Natural killer cell (primary cell): Measurements from ENCODE around the gene KY.

DNA sequence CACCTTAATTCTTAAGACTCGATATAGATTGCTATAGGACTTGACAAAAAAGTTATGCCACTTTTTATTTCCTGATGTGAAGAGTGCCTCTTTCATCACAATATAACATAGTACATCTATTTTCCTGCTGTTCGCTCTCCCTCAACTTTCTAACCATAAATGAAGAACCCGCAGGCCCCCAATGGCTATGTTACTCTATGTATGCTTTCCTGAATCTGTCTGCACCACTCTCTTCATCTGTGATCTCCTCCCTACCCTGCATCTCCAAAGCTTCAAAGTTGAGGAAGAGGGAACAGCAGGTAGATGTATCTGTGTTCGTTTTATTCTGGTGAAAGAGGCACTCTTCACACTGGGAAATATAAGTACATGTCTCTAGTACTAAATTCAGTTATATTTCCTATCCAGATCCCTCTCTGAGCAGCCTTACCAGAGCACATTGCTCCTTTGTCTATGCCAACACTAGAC lies 9.8 kb downstream of the MRPL3 start:
- PRO-cap, result no peak

GRCh38 chr3:132231699-132232062 lies 85.5 kb upstream of the ACP3 start:
- PRO-cap, result no peak

DNA sequence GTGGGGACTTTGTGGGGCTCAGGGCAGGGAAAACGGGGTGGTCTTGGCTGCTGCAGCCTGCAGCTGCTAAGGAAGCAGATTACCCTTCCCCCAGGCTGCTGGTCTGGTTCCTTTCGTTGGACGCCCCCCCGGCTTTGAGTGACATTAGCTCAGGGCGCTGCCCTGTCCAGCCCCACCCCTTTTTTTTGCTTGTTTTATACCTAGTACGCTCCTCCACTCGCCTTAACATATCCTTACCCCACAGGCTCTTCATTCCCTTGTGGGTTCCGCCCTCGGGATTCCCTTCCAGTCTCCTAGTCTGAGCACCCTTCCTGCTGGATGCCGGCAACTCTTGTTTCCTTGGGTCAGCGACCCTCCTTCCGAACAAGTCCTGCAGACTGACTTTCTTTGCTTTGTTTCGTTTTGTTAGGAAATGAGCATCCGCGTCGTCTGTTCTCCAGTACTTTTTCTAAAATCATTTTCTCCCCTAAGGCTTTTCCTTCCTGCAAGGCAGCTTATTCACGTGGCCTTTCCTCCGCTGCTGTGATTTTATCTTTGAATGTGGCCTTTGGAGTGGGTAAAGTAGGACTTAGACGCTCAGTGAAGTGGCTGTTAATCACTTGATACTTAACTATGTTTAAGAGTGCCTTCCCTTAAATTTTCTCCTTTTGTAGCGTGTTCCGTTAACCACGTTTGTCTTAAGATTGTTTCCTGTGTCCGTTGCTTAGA lies 670 bp downstream of the DNAJC13 start:
- PRO-cap, result bidirectional peak, plus-strand start at position 196 of the sequence, minus-strand start at position 136 of the sequence; unidirectional peak, minus-strand start at position 379 of the sequence

- PRO-cap, result no peak
Observed at GRCh38 chr3:132453484-132453950, 36.2 kb downstream of the DNAJC13 start.

- PRO-cap, result no peak
Observed at GRCh38 chr3:133403618-133403877, 3.7 kb downstream of the BFSP2 start.

GRCh38 chr3:133425365-133425670 lies 25.5 kb downstream of the BFSP2 start:
- PRO-cap, result no peak

- PRO-cap, result no peak
Observed at GRCh38 chr3:133472333-133472748, 72.5 kb downstream of the BFSP2 start.

DNA sequence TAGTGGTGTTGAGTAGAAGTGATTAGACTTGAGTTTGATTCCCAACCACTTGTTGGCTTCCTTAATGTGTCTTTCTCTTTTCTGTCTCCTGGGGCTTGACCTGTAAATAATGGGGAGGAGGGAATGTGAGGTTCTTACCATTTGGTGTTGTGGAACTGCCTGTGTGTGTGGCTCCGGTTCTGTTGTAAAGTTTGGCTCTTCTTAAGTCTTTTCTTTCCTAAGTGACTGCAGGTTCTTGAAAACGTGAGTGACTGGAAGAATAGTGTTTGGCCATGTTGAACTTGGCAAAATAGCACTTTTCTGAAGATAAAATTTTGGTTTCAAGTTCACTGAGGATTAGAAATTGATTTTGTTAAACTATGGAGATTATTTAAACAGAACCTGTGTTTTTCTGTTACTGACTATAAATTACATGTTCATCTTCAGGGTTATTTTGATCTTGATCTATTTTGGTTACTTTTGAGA lies 2.8 kb downstream of the CDV3 start:
- PRO-cap, result no peak

DNA sequence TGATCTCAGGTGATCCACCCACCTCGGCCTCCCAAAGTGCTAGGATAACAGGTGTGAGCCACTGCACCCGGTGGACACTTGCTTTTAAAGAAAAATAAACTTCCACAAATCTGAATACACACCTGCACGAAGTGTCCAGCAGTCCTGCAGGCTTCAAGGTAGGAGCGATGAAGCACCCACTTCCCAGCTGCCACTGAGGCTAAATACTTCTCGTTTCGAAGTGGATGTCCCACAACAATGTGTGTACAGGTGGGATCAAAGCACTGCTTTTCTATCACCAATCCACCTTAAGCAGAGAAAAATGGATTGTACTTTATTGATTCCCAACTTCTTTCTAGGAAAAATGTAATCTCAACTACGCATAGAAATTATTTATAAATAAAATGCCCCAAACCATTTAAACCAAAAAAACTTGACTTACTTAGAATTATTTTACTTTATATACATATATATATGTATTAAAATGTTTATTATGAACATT lies 38.8 kb downstream of the CDV3 start:
- PRO-cap, result no peak

GRCh38 chr3:133662285-133662781 lies 592 bp upstream of the TOPBP1 start:
- PRO-cap, result no peak

- PRO-cap, result no peak
Observed at GRCh38 chr3:133670226-133671160, 8.8 kb upstream of the TOPBP1 start.

DNA sequence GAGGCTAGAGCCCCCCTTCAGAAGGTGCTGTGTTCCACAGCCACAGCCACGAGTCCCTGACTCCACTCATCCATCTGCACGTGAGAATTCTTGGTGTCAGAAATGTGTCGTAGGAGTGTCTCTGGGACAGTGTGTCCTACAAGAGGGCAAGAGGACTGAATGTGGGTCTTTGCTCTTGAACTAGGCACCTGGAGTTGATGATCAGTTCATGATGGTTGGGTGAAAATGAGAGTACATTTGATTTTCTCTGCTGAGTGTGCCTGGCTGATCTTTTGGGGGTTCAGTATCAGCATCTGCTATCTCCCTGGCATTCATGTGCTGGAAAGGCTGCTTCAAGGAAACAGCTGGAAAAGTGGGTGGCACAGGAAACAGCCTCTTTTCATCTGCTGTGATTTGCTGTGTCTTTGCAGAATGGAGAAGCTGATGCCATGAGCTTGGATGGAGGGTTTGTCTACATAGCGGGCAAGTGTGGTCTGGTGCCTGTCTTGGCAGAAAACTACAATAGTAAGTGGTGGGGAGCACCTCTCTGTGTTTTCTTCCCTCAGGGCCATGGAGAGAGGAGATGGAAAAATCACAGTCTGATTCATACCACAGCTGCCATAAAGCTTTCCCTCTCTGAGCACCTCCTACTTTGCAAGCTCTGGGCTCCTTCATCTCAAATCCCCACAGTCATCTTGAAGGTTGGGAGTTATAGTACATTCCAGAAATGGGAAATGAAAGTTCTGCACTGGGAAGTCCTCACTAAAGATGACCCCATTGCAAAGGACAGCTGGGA lies 17.8 kb downstream of the TF start:
- PRO-cap, result no peak

DNA sequence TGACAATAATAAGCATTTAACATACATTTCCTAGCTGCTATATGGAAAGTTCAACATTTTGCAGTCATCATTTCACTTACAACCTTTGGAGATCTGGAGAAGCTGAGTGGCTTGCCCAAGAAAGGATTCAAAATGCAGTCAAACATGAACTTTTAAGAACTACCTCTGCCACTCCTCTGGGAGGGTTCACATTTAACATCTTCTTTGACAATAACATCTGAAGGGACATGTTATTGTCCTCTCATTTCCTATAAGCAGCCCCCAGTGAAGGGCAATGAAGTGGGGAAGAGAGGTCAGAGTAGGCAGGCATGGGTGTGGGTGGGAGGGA lies 29.2 kb upstream of the SRPRB start:
- PRO-cap, result no peak

- PRO-cap, result no peak
Observed at GRCh38 chr3:133943655-133943964, 47.9 kb upstream of the RAB6B start.

DNA sequence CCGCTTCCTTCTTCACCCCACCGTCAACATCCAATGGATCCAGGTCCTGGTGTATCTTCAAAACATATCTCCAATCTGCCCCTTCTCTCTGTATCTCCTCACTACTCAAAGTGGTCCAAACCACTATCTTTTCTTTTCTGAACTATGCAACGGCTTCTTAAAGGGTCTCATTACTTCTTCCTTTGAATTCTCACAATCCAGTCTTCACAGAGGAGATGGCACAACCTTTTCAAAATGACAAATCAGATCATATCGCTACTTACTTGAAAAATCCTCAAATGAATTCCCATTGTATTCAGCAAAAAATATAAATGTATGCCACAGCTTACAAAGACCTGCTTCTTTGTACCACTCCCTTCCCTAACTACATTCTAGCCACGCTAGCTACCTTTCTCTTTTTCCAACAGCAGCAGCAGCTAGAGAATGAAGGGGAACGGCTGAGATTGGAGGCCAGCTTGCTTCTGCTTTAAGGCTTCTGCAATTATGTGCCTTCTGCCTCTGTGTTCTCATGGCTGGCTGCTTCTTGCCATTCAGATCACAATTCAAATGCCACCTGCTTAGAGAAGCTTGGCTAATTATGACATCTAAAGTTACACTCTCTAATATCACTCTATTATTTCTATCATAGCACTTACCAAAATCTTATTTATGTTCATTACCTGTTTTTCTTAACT lies 95.4 kb downstream of the RYK start:
- PRO-cap, result no peak

DNA sequence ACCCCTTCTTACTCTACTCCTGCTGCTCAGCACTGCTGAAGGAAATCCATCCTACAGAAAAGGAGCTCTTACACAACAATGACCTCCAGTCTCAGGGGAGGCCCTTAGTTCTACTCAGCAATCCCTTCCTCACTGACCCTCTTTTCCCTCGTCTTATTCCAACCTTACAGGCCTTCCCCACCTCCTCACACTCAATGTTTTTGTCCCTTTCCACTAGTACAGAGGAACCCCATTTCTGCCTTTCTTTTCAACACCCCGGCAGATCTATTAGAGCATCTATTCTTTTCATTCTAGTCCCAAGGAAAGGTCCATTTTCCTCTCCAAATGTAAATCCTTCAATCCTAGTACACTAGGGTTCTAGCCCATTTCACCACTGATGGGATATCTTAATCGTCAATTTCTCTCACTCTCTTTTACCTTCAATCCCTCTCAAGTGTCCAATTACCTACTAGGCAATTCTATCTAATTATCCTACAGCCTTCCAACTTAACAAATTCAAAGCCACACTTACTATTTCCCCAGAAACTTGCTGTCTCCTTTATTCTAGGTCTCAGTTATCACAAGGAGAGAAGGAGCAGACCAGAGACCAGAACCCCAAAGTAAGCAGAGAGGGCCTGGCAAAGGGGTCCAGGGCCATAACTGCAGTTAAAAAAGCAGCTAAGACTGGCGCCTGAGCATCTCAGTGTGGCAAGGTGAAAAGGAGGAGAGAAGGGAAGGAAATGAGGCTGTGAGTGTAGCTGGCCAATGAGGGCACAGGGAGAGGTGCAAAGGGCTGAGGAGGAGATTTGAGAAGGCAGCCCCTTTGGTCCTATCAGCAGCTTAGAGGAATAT lies 35.9 kb downstream of the RYK start:
- PRO-cap, result no peak

DNA sequence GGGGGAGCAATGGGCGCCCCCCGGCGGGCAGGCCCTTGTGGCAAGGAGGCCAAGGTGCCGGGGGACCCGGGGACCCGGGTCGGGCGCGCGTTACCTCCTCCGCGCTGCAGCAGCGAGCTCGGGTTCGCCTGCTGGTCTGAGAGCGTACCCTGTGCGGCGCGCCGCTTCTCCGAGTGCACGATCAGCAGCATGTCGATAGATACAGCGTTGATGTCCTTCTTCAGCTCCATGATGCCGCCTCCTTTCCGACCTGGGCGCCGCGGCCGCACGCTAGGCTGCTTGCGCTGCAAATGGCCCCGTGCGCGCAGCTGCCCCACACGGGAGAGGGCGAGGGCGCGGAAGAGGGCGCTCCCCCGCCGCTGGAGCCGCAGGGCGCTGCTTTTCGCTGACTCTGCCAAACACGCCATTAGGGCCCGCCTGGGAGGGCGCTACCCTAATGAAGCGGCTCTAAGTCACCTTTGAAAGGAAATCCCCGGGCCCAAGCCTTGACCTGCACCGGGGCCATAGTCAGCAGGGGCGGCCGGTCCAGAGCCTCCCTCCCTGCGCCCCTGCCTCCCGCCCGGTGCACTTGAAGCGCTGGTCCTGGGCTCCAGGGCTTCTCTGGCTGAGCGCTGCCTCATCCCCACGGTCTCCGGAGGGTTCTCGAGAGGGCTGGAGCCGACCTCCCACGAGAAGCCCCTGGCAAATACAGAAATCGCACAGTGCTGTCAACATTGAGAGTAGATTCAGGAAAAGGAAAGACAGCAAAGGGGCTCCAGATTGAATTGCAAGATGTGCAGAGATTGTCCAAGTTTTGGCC lies at the start of gene KY:
Gene KY (minus strand): TSS at position 292 of the 799 bp plus-strand sequence.
- PRO-cap, result no peak

DNA sequence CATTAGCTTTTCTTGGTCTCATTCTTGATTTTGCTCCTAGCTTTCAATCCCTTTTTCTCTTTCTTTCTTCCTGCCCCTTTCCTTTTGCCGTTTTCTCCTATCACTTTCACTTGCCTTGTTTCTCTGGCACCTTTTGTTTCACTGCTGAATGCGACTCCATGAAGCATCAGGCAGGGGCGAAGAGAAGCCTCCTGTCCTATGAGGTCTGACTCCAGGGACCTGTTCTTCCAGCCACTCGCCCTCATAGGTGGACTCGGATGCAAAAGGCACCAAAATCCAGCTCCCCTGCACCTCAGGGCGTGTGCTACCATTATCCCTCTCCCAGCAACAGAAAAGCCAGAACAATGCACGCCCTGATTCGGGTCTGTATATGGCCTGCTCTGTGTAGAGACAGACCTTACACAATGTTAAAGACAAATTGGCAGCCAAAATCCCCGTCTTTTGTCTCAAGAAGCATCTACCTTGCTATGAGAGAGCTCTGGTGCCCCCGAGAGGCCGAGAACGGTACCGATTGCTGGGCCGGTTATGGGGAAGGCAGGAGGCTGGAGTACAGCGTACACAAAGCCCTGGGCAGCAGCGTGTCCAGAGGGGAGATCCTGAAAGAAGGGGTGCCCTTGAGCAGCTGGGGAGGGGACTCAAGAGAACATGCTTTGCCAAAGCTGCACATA lies 461.8 kb upstream of the PPP2R3A start:
- PRO-cap, result no peak

DNA sequence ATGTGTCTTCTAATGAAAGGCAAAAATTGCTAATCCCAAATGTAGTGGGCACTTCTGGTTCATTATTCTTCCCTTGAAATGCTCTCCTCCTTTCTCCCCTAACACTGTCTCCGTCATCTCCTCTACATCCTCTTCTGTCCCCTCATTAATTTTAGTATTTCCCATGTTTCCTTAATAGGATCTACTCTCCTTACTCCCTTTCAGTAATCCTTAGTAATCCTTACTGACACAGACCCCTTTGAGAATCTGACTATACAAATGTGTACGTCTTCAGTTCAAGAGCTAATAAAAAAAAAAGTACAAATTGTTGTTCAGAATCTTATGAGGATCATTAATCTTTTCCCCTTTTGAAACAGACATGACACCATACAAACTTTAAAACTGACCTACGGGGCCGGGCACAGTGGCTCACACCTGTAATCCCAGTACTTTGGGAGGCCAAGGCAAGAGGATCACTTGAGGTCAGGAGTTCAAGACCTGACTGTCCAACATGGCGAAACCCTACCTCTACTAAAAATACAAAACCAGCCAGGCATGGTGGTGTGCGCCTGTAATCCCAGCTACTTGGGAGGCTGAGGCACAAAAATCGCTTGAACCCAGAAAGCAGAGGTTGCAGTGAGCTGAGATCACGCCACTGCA lies 23.5 kb downstream of the MSL2 start:
- PRO-cap, result no peak

GRCh38 chr3:136623153-136623384 lies 129.1 kb downstream of the STAG1 start:
- PRO-cap, result no peak